Smooth muscle cell (in vitro differentiated cells): Measurements from ENCODE around the genes COL11A2, RING1 and WDR46.

- RAMPAGE, long total RNA: no peak
These were observed 9.3 kb downstream of the HLA-DRB1 start for GRCh38 chr6:32580205-32580897.

GRCh38 chr6:32625047-32625690, 12.0 kb upstream of the HLA-DQA1 start:
- RAMPAGE, long total RNA: no peak

- RAMPAGE, long total RNA: no peak
These were observed 20.0 kb downstream of the HLA-DOB start for GRCh38 chr6:32796647-32797404.

- RAMPAGE, long total RNA: no peak
These were observed 863 bp upstream of the TAP2 start for GRCh38 chr6:32839380-32839824.

- RAMPAGE, long total RNA: no peak
These were observed 1.2 kb downstream of the TAP1 start for GRCh38 chr6:32851984-32852978.

GRCh38 chr6:32895089-32895381, 41.0 kb downstream of the PSMB9 start:
- RAMPAGE, long total RNA: no peak

- RAMPAGE, long total RNA: no peak
These were observed 1.7 kb downstream of the BRD2 start for GRCh38 chr6:32970097-32970542.

GRCh38 chr6:32970543-32971294, 2.3 kb downstream of the BRD2 start:
- RAMPAGE, long total RNA: no peak

GRCh38 chr6:33089969-33090464, 14.2 kb downstream of the HLA-DPB1 start:
- RAMPAGE, long total RNA: no peak

- RAMPAGE, long total RNA: no peak
These were observed 38.0 kb downstream of the HLA-DPB1 start for GRCh38 chr6:33113861-33114142.

DNA sequence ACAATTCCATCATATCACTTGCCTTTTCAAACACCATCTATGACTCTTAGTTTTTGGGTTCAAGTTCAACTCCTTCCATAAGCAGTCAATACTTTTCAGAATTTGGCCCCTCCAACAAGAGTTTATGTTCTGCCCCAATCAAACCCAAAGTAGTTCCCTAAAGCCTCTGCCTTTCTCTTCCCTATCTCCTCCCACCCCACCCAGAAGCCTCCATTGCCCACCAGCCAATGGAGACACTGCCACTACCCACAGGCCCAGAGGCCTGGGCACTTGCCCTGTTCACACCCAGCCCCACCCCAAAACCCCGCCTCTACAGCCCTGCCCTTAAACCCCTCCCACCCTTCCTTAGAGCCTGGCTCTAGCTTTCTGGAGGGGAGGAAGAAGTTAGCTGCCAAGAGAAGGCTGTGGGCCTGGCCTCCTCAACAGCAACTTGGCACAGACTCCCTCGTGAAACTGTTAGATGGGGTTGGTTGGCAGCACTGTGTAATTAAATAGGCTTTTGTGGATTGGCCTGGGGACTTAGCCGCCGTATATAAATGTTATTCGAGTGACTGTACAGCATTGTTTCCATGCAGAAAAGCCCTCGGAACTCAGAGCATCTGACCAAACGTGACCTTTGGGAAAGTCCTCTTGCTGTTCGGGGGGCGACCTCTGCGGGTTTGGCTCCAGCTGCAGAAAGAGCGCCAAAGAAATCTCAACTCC, 31.5 kb downstream of the COL11A2 start:
- RAMPAGE, long total RNA: no peak

- RAMPAGE, long total RNA: no peak
These were observed at the start of gene COL11A2 for GRCh38 chr6:33192340-33192838. COL11A2 (minus strand) TSS chr6:33192467.

GRCh38 chr6:33192839-33193880, 893 bp upstream of the COL11A2 start:
- RAMPAGE, long total RNA: no peak

DNA sequence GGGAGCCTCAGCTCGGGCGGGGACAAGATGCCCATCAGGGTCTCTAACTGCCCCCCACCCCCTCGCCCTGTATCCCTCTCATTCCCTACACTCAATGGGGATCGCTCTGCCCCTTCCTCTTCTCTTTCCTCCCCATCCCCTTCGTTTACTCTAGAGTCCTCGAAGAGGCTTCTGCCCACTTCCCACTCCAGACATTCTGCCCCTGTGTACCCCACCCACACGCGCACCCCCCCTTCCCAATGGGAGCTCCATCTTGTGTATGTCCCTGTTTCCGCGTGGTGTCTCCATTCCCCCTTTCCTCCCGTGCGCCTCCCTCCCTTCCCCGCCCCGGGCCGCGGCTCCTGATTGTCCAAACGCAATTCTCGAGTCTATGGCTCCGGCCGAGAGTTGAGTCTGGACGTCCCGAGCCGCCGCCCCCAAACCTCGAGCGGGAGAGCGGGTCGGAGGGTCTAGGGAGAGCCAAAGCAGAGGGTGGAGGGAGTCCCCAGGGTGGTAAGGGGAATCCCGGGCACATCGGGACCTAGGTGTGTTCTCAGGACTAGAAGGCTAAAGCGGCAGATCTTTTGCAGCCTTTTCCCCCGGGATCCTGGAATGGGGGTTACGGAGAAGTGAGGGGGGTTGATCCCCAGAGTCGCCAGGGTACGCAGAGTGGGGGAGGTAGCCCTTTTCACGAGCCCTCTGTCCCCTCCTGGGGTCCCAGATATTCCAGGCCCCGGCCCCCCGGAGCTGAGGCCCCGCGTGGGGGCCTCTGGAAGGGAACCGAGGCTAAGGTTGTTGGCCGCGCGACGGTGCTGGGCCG, 588 bp upstream of the RING1 start:
- RAMPAGE, long total RNA: no peak

- RAMPAGE, long total RNA: start-site peak on the plus strand at chr6:33208508-33208517, 122 and 55 reads in 2 replicates
These were observed at the start of gene RING1 for GRCh38 chr6:33208312-33209066. RING1 (plus strand) TSS chr6:33208500.

GRCh38 chr6:33272201-33272835, 443 bp downstream of the RPS18 start:
- RAMPAGE, long total RNA: no peak

GRCh38 chr6:33288802-33289885, at the start of gene WDR46:
WDR46 (minus strand) TSS chr6:33289239.
- RAMPAGE, long total RNA: start-site peak on the minus strand at chr6:33289195-33289231, 119 and 82 reads in 2 replicates; start-site peak on the plus strand at chr6:33289610-33289628, 79 and 55 reads in 2 replicates

DNA sequence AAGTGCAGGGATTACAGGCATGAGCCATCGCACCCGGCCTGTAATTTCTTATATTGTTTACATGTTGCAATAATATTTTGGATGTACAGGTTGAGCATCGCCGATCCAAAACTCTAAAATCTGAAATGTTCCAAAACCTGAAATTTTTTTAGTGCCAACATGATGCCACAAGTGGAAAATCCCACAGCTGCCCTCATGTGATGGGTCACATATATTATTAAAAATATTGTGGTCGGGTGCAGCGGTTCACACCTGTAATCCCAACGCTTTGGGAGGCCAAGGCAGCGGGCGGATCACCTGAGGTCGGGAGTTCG, 4.1 kb upstream of the RGL2 start:
- RAMPAGE, long total RNA: no peak

- RAMPAGE, long total RNA: no peak
These were observed 2.4 kb downstream of the DAXX start for GRCh38 chr6:33319981-33321111.

GRCh38 chr6:33344383-33345123, 15.5 kb upstream of the SMIM40 start:
- RAMPAGE, long total RNA: no peak